Right lobe of liver (tissue), 4 donors: ENCODE measurements around a stretch of chr7.

- PRO-cap, 4 experiments: no peak in any of the 4 experiments
- RAMPAGE, long total RNA, 2 experiments: no peak in any of the 2 experiments
Observed at GRCh38 chr7:108514067-108515199, 11.5 kb downstream of the PNPLA8 start.

GRCh38 chr7:110674787-110675260 lies 416.1 kb upstream of the LRRN3 start:
- PRO-cap, 4 experiments: no peak in any of the 4 experiments
- RAMPAGE, long total RNA, 2 experiments: no peak in any of the 2 experiments

DNA sequence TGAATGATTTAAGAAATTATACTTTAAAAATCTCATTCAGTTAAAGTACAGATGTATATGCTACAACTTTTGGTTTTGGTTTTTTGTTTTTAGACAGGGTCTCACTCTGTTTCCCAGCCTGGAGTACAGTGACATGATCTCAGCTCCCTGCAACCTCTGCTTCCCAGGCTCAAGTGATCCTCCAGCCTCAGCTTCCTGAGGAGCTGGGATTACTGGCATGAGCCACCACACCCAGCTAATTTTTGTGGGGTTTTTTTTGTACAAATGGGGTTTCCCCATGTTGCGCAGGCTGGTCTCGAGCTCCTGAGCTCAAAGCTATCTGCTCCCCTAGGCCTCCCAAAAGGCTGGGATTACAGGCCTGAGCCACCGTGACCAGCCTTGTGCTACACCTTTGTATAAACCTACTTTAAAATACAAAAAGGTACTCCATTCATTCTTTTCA lies 46.8 kb downstream of the LRRN3 start:
- PRO-cap, 4 experiments: no peak in any of the 4 experiments
- RAMPAGE, long total RNA, 2 experiments: no peak in any of the 2 experiments

- PRO-cap, 4 experiments: no peak in any of the 4 experiments
- RAMPAGE, long total RNA, 2 experiments: no peak in any of the 2 experiments
Observed at GRCh38 chr7:111279751-111280510, 189.0 kb downstream of the LRRN3 start.

DNA sequence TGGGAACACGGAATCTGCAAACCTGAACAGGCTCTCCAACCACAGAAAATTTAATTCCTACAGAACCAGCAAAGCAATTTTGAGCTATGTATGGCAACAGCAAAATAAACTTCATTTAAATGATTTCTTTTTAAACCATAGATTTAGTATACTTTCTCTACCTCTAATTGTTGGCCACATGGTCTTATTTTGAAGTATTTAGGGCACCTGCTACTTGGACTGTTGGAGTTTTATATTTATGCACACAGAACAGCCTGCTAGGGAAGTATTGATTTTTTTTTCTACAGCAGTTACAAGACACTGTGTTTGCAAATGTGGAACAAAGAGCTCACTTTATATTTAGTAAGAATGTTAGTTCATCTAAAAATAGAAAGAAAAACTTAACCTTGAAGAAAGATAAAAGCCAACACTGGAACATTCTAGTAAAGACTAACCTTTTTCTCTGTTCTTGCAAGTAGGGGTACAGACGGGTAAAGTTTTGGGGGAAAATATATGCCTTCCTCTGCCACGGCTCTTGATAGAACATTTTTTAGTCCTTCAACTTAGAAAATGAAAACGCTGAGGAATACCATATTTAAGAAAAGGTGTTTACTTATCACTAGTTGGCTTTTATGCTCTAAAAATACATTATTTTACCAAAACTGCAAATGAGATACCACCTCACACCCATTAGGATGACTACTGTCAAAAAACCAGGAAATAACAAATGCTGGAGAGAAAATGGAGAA lies 241.1 kb upstream of the IMMP2L start:
- PRO-cap, 4 experiments: no peak in any of the 4 experiments
- RAMPAGE, long total RNA, 2 experiments: no peak in any of the 2 experiments

GRCh38 chr7:111960989-111961611 lies 245.1 kb downstream of the DOCK4 start:
- PRO-cap, 4 experiments: no peak in any of the 4 experiments
- RAMPAGE, long total RNA, 2 experiments: no peak in any of the 2 experiments

GRCh38 chr7:112045076-112045686 lies 161.0 kb downstream of the DOCK4 start:
- PRO-cap, 4 experiments: no peak in any of the 4 experiments
- RAMPAGE, long total RNA, 2 experiments: start-site peak on the minus strand in 1 of 2 experiments, at chr7:112045139-112045301 at its widest, 6 reads per replicate

GRCh38 chr7:112145340-112145709 lies 60.9 kb downstream of the DOCK4 start:
- PRO-cap, 4 experiments: no peak in any of the 4 experiments
- RAMPAGE, long total RNA, 2 experiments: no peak in any of the 2 experiments

GRCh38 chr7:112195854-112196584 lies 10.2 kb downstream of the DOCK4 start:
- PRO-cap, 4 experiments: no peak in any of the 4 experiments
- RAMPAGE, long total RNA, 2 experiments: no peak in any of the 2 experiments

DNA sequence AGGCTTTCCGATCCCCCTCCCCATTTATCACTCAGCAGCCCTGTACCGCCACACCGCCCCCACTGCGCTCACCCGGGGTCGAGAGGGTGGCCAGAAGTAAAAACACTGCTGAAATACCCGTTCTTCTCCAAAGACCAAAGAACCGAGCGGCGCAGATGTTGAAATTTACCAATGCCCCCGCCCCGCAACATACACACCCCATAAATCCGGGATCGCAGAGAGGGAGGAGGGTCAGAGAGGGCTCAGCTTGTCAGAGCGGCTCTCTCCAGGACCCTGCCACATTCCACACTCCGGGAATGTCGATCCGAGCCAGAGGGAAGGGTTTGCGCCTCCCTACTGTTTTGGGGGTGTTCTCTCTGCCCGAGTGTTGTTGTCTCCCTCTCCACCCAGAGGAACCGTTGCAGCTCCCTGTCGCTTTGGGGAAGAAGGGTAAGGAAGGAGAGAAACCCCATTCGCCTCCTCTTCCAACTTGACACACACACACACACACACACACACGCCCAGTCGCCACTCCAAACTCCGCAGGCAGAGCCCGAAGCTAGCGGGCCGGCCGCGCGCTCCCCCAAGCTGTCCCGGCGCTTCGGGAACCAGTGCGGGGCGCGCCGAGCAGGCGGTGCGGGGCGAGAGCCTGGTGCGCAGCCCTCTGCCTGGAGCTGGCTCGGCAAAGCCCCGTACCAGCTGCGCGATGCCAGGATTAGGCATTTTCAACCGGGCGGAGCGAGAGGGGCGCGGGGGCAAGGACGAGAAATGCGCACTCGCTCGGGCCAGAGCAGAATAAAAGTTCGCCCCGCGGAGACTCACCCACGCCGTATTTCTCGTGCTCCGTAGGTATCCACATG lies 679 bp downstream of the DOCK4 start:
- PRO-cap, 4 experiments: peak in 4 of 4 experiments; most common plus-strand start position 515 of the sequence (in 4); most common minus-strand start position 107 of the sequence (in 2)
- RAMPAGE, long total RNA, 2 experiments: no peak in any of the 2 experiments

DNA sequence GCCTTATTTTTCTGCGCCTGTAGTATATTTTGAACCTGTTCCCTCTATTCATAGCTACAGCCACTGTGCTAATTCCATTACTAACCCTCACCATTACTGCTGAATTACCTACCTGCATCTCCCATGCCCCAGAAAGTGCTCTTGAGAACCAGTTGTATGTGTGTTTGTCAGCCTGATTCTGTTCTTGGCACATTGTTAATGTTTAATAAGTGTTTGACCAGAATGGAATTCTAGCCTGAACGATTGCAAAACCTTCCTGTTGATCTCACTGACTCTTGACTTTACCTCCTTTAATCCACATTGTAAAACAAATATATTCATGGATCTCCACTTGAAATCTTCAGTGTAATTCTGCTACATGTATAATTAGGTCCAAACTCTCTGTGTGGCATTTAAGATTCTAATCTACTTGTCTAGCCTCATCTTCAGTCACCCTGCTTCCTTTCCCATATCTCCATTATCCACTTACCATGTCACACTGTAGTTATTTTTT lies 4.9 kb downstream of the ZNF277 start:
- PRO-cap, 4 experiments: peak in 4 of 4 experiments; most common plus-strand start position 310 of the sequence (in 2); most common minus-strand start position 140 of the sequence (in 3)
- RAMPAGE, long total RNA, 2 experiments: no peak in any of the 2 experiments

- PRO-cap, 4 experiments: no peak in any of the 4 experiments
- RAMPAGE, long total RNA, 2 experiments: no peak in any of the 2 experiments
Observed at GRCh38 chr7:112391079-112392324, 58.8 kb upstream of the IFRD1 start.

GRCh38 chr7:112451429-112451739 lies 1.1 kb downstream of the IFRD1 start:
- PRO-cap, 4 experiments: no peak in any of the 4 experiments
- RAMPAGE, long total RNA, 2 experiments: no peak in any of the 2 experiments

GRCh38 chr7:112464250-112464561 lies 13.9 kb downstream of the IFRD1 start:
- PRO-cap, 4 experiments: no peak in any of the 4 experiments
- RAMPAGE, long total RNA, 2 experiments: no peak in any of the 2 experiments

DNA sequence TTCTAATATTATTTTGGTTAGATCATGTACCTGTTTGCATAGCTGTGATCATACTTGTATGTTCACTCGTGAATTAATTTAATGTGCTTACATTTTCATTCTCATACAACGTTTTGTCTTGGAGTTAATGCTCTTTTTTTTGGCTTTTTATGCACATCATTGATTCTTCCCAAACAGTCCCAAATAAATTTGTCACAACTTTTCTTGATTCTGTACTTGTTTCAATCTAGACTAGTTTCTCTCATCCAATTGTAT lies 3.1 kb upstream of the LSMEM1 start:
- PRO-cap, 4 experiments: no peak in any of the 4 experiments
- RAMPAGE, long total RNA, 2 experiments: no peak in any of the 2 experiments

DNA sequence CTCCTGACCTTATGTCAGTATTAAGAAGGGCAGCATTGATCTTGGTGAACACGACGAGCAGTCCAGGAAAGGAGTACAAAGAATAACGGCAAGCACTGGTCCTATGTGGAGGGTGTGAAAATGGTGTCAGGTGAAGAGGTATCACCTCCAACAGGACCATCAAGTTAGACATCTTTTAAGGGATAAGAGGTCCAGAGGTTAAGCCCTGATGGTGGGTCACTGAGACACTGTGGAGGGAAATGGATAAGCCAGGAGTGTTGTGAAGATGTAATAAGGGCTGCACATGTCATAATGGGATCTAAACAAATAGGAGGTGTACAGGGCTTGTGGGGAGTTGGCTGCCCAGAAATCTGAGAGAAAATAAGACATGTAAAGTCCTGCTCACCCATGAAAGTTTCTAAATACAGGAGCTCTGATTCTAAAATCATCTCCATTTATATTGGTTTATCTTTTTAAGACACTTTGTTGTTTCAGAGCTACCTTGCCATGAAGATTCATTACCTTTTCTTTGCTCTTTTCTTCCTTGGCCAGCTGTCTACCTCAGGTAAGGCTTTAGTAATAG lies 137.0 kb downstream of the LSMEM1 start:
- PRO-cap, 4 experiments: no peak in any of the 4 experiments
- RAMPAGE, long total RNA, 2 experiments: no peak in any of the 2 experiments

GRCh38 chr7:112917011-112917210 lies 22.8 kb downstream of the BMT2 start:
- PRO-cap, 4 experiments: no peak in any of the 4 experiments
- RAMPAGE, long total RNA, 2 experiments: no peak in any of the 2 experiments

GRCh38 chr7:112976984-112977537 lies 37.4 kb upstream of the BMT2 start:
- PRO-cap, 4 experiments: no peak in any of the 4 experiments
- RAMPAGE, long total RNA, 2 experiments: no peak in any of the 2 experiments

DNA sequence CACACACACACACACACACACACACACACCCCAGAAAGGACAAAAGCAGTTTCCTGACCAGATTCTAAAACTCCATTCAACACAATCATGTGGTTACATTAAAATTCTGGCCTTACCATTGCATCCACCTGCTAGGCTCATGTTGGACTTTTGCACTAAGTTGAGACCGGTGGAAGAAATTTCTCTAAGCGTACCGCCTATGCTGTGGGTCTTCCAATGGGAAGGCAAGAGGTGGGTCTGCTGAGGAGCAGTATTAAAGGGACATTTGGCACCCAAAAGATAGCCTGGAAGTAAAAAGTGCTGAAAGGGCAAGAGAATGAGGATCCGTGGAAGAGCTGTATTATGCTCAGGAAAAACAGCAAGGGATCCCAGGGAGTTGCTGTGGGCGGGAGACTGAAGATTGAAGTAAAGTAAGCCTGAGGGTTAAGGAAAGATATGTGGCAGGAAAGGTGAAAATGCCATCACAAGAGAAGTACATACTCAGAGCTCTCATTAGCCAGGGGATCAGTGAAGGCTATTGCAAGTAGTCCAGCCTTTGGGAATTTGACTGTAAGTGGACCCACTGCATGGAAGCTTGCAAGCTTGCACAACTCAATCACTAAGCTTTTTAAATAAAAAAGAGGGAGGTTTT lies 5.2 kb downstream of the FOXP2 start:
- PRO-cap, 4 experiments: no peak in any of the 4 experiments
- RAMPAGE, long total RNA, 2 experiments: no peak in any of the 2 experiments

DNA sequence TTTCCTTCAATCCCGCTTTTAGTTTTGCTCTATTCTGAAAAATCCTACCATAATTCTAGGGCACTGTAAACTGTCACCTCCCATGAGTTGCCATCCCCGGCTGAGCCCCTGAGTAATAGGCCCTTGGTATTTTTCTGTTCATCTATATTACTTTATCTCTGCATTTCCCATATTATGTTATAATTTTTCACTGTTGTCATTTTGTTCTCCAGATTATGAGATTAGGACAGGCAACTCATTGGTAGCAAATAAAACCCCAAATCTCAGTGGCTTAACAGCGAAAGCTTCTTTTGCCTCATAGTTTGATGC lies 184.5 kb upstream of the MDFIC start:
- PRO-cap, 4 experiments: no peak in any of the 4 experiments
- RAMPAGE, long total RNA, 2 experiments: no peak in any of the 2 experiments